Mesenteric fat pad (tissue), 1 donor: ENCODE measurements around a stretch of chr9.

DNA sequence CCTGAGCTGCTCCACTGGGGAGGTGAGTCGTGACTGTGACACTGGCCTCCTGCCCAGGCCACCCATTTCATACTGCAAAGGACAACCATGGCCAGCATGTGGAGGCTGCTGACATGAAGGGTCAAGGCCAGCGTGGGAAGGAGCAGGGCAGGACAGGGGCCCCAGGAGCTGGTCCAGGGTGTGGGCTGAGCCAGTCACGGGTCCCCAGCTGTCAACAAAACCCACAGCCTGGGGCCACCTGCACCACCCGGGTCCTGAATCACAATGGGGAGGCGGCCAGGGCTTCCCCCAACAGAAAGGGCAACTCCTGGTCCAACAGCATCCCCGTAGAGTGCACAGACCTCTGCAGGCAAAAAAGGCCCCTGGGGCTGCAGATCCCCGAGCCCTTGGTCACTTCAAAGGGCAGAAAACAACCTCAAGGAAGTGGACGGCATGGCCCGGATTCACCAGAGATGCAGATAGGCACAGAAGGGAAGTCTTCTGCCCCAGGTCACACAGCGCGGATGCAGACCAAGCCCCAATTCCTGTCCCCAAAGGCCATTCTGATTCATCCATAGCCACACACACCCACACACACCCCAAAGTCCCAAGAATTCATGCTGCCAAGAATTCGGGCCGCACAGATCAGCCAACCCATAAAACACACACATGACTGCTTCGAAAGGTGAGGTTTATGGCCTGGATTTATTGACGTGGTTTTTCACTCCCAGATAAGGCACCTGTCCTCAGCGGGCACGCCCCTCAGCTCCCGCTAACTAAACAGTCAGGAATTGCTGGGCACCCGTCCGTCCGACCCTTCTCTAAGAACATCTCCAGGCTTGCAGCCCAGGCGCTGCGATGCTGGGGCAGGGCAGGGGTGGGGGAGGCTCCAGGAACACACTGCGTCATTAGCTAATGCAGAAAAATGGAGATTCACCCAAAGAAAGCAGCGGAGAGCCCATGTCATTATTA is 20.3 kb downstream of the VAV2 start:
- PRO-cap, result no peak

DNA sequence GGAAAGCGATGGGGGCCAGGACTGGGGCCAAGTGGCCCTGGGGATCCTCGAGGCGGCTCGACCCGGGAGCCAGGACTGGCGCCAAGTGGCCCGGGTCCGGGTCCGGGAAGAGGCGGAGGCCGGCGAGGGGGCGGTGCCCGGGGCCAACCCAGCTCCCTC is 828 bp downstream of the VAV2 start:
- PRO-cap, result no peak

GRCh38 chr9:134055454-134056754 is 11.9 kb downstream of the BRD3 start:
- PRO-cap, result no peak

- PRO-cap, result no peak
Measured at GRCh38 chr9:134163233-134164195, 27.6 kb downstream of the WDR5 start.

GRCh38 chr9:134171588-134172455 is 35.9 kb downstream of the WDR5 start:
- PRO-cap, result no peak

- PRO-cap, result no peak
Measured at GRCh38 chr9:134188345-134188740, 52.5 kb downstream of the WDR5 start.

- PRO-cap, result no peak
Measured at GRCh38 chr9:134220244-134221170, 84.6 kb downstream of the WDR5 start.

GRCh38 chr9:134318709-134319153 is 7.5 kb upstream of the RXRA start:
- PRO-cap, result no peak

GRCh38 chr9:134323247-134323461 is 3.1 kb upstream of the RXRA start:
- PRO-cap, result no peak

GRCh38 chr9:134325059-134325793 is 1.0 kb upstream of the RXRA start:
- PRO-cap, result unidirectional peak, plus-strand start at chr9:134325459

DNA sequence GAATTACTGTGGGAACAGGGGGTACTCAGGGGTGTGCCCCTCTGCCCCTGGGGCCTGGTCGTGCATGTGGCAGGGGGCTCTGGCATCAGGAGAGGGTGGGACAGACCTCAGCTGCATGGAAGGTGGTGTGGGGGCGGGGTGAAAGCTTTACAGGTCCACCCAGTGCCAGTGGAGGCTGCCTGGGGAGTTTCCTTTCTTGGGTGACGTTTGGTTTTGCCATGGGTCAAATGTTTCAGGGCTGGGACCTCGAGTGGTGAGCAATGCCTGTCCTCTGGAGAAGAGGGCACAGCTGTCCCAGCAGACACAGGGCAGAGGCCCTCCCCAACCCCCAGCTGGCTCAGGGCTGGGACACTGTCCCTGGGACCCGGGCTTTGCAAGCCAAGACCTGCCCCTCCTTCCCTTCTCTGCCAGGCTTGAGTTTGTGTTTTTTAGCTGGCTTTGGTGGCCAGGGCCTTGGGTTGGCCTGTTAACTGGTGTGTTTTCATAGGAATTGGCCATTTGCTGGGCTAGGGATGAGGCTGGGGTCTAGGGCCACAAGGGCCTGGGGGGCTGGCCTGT is 3.7 kb downstream of the RXRA start:
- PRO-cap, result no peak

DNA sequence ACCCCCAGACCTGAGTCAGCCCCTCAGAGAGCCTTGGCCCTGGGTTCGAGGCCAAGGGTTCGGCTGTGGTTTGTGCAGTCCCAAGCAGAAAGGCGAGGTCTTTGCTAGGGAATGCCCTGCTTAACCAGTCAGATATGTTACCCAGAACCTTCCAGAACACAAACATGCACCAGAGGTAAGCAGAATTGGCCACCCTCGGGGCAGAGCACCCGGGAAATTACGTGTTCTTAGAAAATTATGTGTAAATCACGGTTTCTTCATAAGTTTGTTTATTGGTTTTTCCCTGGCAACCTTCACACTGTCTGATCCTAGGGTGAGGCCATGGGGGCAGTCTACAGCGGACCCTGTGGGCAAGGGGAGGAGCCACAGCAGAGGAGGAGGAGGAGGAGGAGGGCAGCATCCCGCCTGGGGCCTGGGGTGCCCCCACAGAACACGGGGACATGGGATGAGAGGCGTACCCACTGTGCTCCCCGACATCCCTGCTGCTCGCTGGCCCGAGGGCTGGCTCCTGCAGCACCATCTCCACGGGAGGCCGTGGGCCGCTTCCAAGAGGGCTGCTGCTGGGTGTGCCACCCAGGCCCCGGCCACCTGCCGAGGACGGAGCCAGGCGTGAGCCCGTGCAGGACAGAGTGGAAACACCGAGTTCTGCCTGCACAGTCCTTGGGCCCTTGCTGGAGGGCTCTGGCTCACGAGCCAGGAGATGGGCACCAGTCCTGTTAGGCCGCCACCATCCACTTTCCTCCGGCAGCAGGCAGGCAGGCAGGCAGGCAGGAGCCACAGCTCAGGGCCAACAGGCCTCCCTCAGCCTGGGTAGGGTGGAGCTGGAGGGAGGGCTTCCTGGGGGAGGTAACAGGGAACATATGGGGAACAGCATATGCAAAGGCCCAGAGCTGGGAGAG is 31.6 kb downstream of the RXRA start:
- PRO-cap, result no peak

GRCh38 chr9:134390261-134391275 is 64.3 kb downstream of the RXRA start:
- PRO-cap, result no peak

DNA sequence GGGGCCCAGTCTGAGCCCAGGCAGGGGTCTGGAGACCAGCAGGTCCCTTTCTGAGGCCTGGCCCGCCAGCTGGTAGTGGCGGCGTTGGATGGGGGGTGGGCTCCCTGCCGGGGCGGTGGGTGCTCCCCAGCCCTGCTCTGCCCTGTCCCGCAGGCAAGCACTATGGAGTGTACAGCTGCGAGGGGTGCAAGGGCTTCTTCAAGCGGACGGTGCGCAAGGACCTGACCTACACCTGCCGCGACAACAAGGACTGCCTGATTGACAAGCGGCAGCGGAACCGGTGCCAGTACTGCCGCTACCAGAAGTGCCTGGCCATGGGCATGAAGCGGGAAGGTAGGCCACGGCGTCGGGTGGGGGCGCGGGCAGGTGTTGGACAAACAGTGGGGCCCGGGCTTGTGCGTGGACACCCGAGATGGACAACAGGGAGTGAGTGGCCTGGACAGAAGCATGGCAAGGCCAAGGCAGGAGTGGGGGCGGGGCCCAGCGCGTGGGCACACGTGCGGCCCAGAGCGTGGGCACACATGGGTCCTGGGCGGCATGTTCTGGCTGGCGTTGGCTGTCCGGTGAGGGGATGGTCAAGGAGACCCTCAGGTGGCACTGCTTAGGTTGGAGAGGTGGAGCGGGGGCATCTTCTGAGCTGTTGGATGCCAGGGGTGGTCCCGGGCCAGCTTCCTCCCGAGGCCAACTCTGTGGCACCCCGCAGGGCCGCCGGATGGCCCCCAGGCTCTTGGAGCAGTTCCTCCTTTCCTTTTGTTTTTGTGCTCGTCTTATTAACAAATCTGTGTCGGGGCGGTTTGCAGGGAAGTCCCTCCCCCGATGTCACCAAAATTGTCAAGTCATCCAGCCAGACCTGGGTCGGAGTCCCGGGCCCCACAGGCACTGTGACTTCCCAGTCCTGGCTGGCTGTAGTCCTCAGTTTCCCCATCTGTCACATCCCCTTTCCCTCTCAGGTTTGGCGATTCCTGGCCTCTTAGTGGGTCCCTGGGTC is 82.8 kb downstream of the RXRA start:
- PRO-cap, result no peak

GRCh38 chr9:134457013-134457339 is 130.7 kb downstream of the RXRA start:
- PRO-cap, result no peak

- PRO-cap, result no peak
Measured at GRCh38 chr9:134804826-134805460, 75.7 kb upstream of the FCN2 start.

GRCh38 chr9:134834589-134835412 is 45.8 kb upstream of the FCN2 start:
- PRO-cap, result no peak

- PRO-cap, result no peak
Measured at GRCh38 chr9:134992891-134993479, 75.3 kb upstream of the FCN1 start.

DNA sequence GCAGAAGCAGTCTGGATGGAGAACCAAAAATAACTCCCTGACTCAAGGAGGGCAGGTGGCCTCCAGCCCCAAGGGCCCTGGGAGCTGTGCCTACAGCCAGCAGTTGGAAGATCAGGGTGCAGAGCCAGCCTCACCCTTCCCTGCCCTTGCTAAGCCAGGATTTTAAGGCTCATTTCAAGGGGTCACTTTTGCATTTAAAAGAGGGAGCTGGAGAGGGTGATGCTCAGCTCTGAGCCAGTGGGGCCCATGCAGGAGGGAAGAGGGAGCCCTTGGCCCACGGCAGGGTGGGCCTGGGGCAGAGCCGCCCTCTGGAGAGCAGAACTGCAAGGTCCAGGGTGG is 15.8 kb downstream of the OLFM1 start:
- PRO-cap, result no peak

GRCh38 chr9:135339943-135340300 is 139.7 kb upstream of the PPP1R26 start:
- PRO-cap, result no peak